ENCODE measurements around a stretch of chr13.

DNA sequence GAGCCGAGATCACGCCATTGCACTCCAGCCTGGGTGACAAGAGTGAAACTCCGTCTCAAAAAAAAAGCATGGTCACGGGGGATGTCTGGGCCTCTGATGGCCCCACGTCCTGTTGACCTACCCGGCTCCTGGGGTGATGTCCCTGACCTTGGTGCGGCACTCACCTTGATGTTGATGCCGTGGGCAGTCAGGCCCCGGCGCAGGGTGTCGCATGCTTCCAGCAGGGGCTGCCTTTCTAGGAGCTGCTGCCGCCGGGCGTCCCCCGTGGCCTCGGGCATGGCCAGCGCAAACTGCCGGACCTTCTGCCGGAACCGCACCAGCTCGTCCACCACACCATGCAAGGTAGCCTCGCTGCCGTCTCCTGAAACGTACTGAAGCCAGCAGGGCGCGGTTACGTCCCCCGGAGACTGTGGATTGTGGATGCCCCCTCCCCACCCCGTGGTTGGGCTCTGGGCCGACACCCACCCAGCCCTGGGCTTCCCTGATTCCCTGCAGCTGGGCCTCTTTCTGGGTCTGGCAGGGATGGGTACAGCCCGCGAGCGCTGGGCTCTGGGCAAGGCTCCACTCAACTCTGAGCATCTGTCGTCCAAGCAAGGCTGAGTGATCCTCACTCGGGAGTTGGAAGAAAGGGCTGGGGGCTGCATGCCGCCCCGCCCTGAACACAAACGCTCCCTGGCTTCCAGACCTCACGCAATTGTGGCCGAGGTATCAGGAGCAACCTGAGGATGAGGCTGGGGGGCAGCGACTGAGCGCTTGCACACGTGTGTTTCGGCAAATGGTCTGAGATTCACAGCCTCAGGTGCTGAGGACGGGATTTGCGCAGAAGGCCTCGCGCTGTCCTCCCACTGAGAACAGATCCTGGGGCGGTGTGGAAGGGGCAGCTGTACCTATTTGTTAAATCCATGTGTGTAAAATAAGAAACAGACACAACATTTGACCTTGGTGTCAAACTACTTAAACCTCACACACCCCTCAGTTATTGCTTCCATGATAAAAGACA, 27.1 kb downstream of the NAXD start:
- PRO-cap, 2 experiments: no peak in any of the 2 experiments

DNA sequence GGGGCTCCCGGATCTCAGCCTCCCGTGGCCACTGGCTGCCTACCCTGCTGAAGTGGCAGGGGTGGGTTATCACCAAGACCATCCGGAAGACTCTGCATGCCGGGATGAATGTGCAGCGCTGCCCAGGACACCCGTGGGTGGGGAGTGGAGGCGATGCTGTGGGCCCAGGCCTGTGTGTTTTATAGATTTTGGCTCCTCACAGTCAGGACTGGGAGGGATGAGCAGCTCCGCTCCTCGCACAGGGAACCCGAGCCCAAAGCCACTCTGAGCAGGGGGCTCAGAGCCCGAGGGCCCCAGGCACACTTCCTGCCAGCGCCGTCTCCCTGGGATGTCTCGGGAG, 31.1 kb downstream of the NAXD start:
- PRO-cap, 2 experiments: no peak in any of the 2 experiments

DNA sequence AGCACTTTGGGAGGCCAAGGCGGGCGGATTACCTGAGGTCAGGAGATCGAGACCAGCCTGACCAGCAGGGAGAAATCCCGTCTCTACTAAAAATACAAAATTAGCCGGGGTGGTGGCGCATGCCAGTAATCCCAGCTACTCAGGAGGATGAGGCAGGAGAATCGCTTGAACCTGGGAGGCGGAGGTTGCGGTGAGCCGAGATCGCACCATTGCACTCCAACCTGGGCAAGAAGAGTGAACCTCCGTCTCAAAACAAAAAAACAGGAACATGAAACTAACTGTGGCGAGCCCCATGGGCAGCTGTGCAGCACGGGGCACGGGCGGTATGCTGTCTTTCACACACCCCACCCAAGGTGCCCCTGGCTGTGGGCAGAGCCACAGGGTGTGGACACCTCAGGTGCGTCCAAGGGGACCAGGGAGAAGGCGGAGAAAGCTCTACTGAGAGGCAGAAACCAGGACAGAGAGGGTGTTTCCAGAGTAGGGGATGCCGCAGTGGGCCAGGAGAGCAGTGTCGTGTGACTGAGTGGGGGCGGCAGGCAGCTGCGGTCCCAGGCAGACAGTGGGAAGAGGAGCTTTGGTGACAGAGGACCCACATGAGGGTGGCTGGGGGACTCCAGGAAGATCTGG, 29.9 kb downstream of the CARS2 start:
- PRO-cap, 2 experiments: no peak in any of the 2 experiments

GRCh38 chr13:110902885-110903764, 11.7 kb downstream of the ANKRD10 start:
- PRO-cap, 2 experiments: no peak in any of the 2 experiments

- PRO-cap, 2 experiments: no peak in any of the 2 experiments
Measured at GRCh38 chr13:110903765-110904527, 10.9 kb downstream of the ANKRD10 start.

- PRO-cap, 2 experiments: no peak in any of the 2 experiments
Measured at GRCh38 chr13:111043543-111043846, 71.6 kb upstream of the ARHGEF7 start.

GRCh38 chr13:111121881-111122347, 6.8 kb downstream of the ARHGEF7 start:
- PRO-cap, 2 experiments: no peak in any of the 2 experiments

GRCh38 chr13:111209543-111209977, 94.5 kb downstream of the ARHGEF7 start:
- PRO-cap, 2 experiments: no peak in any of the 2 experiments

- PRO-cap, 2 experiments: no peak in any of the 2 experiments
Measured at GRCh38 chr13:111453397-111453890, 133.0 kb downstream of the TEX29 start.

DNA sequence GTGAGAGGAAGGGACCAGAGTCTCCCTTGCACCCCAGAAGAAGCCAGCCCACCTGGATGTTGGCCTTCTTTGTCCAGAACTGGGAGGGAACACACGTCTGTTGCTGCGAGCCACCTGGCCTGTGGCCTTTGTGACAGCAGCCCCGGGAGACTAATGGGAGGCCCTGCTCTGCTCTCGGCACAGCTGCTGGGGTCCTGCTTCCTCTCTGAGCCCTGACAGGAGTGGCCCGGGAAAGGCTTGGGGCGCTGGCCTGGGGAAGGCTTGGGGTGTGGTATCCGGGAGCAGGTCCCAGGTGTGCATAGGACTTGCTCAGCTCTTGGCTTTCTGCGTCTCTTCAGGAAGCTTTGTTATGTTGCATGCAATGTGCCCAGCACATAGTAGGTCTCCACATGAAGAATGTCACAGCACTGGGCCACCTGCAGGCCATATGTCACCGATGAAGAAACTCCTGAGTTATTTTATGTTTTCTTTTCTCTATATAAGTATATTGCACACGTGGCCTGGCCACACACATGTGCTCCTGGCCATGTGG, 162.9 kb downstream of the TEX29 start:
- PRO-cap, 2 experiments: no peak in any of the 2 experiments

DNA sequence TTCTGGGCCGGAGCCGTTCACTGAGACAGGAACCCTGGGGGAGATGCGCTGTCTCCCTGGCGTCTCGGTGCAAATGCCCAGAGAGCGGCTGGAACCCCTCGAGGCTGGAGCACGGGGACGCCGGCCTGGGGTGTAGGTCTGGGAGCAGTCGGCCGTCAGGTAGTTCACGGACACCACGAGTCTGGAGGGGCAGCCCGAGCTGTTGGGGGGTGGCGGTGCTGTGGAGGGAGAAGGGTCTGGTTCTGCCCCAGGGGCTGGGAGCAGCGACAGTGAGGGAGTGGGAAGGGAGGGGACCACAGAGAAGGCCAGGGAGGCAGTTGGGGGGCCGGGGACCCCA, 173.3 kb upstream of the SOX1 start:
- PRO-cap, 2 experiments: no peak in any of the 2 experiments

GRCh38 chr13:112474780-112475234, 98.7 kb downstream of the SPACA7 start:
- PRO-cap, 2 experiments: no peak in any of the 2 experiments

- PRO-cap, 2 experiments: no peak in any of the 2 experiments
Measured at GRCh38 chr13:112770712-112771266, 81.0 kb downstream of the ATP11A start.

DNA sequence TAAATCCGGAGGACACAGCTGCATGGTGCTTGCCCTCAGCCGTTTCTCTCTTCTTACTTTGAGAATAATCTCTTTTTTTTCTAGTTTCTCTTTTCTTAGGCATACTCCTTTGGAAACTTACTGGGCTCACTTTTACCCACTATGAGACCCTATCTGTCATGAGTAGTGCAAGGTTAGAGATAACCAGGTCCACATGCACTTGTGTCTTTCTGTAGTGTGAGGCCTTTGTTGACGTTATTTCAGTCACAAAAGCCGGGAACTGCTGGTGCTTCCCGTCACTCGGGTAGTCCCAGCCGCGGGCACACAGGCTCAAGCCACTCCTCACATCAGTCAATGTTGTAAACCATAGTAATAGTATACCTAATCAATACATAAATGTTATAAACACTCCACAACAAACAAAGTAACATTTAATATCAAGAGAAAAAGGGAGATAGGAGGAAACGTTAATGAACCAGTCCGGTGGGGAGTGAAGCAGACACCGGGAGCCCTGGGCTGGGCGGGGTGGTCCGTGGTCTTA, 81.7 kb downstream of the ATP11A start:
- PRO-cap, 2 experiments: no peak in any of the 2 experiments

GRCh38 chr13:112874361-112874810, 94.6 kb upstream of the MCF2L start:
- PRO-cap, 2 experiments: no peak in any of the 2 experiments

GRCh38 chr13:112951681-112952018, 17.4 kb upstream of the MCF2L start:
- PRO-cap, 2 experiments: no peak in any of the 2 experiments

GRCh38 chr13:112982034-112982945, 13.3 kb downstream of the MCF2L start:
- PRO-cap, 2 experiments: no peak in any of the 2 experiments

DNA sequence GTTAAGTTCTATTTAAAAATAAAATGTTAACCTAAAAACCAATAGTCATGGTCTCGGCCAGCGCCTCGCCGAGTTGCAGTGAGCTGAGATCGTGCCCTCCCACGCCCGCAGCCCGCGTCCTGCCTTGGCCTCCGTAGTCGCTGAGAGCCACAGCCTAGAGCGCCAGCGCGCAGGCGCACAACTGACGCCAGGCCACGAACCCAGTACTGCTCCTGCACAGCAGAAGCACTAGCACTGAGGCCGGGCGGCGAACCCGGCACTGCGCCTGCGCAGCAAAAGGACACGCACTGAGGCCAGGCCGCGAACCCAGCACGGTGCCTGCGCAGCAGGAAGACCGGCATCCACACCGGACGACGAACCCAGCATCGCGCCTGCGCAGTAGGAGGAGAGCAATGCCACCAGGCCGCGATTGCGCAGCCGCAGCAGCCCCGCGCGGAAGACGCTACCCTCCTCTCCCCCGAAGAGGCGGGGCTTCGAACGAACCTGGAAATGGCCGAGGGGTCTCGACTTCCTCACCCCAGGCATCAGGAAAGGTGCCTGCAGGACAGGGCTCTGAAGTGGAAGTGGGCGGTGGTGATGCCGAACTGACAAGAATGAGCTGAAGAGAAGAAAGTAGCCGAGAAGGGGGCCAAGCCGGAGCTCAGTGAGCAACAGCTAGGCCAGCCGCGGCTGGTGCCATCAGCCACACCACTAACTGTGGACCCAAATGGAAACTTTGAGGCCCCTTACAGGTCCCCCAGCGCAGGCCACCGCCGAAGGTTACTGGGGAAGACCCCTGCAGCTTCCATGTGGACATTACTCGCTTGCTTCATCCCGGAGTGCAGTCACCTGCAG, 7.5 kb downstream of the F10 start:
- PRO-cap, 2 experiments: no peak in any of the 2 experiments

GRCh38 chr13:113158744-113159217, 333 bp downstream of the PROZ start:
- PRO-cap, 2 experiments: no peak in any of the 2 experiments

- PRO-cap, 2 experiments: no peak in any of the 2 experiments
Measured at GRCh38 chr13:113216173-113217092, 7.0 kb downstream of the CUL4A start.